Placental epithelial cell (primary cell): ENCODE measurements around a stretch of chr14.

- CAGE, long polyA plus RNA, result no peak
Observed at GRCh38 chr14:81423488-81424053, 23.4 kb upstream of the STON2 start.

GRCh38 chr14:81434015-81434921 lies 34.1 kb upstream of the STON2 start:
- CAGE, long polyA plus RNA, result no peak

DNA sequence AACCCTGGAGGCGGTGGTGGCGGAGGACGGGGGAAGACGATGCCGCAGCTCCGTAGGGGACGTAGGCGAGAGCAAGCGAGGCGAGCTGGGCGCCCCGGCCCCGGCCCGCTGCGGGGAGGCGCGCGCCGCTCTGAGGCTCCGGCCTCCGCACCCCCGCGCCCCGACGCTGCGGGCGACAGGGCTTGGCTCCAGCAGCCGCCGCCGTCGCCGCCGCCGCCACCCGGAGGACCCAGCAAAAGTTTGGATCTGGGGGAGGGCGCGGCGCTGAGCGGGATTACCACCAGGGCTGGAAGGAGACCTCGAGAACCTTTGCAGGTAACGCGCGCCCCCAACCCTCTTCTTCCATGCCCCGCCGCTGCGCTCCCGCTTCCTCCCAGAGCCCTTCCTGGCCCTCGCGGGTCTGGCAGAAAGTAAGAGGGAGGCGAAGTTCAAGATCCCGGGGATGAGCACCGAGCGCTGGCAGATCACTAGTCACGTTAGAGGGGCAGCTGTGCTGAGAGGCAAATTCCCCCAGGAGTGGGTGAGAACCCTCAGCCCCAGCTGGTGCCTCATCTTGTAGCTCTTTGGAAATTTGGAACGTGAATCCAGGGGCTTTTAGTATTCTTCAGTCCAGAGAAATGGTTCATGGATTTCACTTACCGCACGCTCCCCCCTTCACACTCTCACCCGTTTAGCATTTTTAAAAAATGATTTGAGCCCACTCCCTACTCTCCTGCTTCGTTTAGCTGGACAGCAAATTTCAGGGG lies 3.9 kb downstream of the FLRT2 start:
- CAGE, long polyA plus RNA, result no peak

GRCh38 chr14:88185702-88186120 lies 137.4 kb downstream of the KCNK10 start:
- CAGE, long polyA plus RNA, result no peak

DNA sequence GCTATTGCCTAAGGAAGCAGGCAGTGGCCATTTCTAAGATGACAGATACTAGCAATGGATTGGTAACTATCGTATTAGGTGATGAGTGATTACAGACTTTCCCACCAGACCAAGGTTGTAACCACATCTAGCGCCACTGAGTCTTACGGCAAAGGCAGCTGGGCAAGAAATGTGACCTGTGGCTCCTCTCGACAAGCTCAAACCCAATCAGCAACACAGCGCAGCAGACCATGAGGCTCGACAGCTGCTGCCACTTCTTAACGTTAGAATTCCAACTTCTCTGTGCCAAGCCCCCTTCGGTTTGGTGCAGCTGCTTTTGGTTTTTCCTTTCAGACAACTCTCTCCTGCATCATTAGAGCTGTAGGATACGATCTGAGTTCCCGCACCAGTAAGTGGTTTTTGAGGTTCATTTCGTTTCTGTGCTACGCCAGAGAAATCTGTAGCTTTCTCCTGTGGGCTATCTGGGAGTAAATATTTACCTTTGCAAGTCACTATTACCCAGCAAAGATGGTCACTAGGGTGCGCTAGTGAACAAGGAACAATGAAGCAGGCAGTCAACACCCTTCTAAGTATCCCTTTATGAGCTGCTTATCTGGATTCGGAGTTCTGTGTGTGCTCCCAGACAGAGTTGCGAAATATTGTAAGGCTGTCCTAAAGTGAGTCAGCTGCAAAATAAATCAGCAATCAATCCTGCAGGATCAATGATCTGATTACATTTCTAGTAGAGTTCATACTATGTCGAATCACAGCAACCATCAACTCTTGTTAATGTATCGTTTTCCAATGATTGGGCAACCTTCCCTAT lies 133.9 kb downstream of the KCNK10 start:
- CAGE, long polyA plus RNA, result no peak

DNA sequence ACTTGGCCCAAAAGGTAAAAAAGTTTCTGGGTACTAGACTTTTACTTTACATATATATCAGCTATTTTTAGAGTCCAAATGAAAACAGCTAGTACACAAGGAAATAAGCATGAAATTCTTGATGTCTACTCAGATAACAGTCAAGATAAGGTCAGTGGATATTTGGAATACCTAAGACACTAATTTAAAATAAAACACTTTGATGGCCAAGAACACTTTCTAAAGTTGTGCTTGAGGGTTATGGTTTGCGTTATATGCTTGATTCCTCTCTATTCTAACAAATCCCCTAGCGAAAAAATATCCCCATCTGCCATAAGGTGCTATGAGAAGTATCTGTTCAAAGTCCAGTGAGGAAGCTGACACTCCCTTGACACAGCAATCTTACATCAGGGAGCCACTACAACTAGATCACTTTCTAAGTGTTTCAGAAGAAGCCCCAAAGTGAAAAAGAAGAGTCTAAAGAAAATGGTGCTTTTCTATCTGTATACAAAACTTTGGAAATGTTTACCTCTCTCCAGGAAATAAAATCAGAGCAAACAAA lies 11.8 kb downstream of the PTPN21 start:
- CAGE, long polyA plus RNA, result no peak

DNA sequence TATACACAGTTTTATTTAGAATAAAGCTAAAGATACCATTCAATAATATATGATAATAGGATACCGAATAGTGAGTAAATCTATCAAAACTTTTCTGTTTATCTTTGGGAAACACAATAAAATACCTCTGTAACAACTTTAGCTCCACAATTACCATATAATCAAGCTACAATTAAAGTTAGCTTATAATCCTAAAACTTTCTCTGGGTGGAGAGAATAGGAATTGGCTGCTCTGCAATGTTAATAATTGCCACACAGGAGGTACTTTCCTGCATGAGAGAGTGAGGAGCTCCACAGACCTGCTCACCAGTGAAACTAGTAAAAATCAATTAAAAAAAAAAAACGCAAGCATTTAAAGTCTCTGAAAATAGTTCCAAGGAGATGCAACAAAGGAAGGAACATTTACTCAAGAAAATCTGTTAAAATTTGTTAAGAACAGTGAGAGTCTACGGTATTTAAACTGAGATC lies 110.6 kb downstream of the EML5 start:
- CAGE, long polyA plus RNA, result no peak

- CAGE, long polyA plus RNA, result no peak
Observed at GRCh38 chr14:88829091-88829717, 4.8 kb downstream of the TTC8 start.

DNA sequence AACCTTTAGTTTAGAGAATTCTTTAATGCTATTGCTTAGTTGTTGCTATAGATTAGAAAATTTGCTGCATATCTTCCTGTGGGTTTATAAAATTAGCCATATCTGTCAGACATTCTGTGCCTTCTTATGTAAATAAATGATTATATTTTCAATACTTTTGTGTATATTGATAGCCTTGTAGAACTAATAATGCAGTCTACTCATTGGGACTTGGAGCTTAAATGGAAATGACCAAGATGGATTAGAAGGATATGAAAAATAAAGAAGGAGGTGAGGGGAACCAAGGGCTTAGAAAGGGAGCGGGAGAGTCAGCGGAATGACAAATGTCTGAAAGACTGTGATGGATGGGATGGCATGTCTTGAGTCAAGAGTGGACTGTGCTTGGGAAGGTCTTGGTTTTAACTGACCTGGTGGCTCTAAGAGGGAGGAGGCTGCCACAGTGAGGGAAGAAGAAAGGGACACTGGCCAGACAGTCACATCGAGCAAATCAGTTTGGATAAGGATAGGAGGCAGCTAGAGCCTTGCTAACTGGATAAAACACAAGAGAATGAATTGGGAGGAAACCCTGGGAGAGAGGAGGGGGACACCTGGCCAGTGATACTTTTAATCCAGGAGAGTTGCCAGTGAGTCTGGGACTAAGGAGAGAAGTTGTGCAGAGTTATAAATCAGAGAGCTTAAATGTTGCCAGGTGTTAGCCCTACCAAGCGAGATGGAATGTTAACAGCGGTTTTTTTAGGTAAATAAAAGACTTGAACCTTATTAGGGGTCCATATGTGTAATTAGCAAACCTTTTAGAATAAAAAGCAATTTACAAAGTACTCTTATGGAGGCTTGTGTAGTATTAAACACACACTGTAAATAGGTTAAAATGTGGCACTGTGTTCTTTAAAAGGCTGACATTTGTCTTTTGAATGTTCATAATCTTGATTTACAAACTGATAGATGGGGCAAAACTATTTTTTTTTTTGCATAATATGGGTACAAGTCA lies 9.6 kb downstream of the TTC8 start:
- CAGE, long polyA plus RNA, result no peak

DNA sequence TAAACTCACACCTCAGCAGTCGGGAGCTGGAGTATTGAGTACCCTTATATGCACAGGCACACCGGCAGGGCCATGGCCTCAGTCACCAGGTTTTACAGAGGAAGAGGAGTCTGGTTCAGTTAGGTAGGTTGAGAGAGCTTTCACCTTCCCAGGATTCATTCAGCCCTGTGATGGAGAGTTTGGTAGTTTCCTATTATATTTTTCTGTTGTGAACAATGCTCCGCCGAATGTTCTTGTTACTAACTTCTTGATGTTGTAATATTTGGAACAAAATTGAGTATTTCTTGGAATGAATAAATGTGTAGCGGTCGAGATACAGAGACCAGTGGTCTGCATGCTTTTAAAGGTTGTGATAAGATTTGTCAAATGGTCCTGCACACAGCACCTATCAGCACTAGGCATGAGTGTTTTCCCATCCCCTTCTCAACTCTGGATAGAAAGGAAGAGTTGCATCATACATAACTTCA lies 123.6 kb downstream of the TTC8 start:
- CAGE, long polyA plus RNA, result no peak

- CAGE, long polyA plus RNA, result no peak
Observed at GRCh38 chr14:88978859-88979254, 154.4 kb downstream of the TTC8 start.

DNA sequence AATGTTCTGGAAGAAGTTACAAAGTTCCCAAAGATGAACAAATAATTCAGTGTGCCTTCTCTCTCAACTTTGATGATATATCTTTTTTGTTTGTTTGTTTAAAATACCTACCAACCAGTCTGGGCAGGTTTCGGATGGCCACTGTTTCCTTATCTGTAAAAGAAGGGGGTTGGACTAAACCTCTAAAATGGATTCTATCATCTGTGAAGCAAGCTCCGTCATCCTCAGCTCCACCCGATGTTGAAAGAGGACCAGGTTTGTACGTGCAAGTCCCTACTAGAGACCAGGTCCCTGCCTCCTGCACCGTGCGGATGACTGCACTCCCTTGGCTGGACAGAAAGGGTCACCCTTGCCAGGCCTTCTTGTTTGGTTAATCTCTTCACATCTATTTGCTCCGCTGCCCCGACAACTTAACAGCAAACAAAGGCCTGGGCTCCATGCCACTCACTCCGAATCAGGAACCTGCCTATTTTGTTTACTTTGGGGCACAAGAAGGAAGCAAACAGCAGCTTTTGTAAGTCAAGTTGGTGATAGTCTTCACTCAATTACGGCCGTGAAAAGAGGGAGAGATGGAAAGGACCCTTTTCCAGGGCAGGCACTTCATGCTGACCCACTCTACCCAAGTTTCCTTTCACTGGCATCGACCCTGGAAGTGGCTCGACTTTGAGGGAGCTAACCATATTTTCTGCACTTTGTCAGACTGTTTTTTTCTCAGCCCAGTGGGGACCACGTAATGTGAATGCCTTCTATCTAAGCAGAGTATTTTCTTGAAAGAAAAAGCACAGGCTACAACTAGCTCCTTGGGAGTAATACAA lies 202.8 kb downstream of the FOXN3 start:
- CAGE, long polyA plus RNA, result no peak

DNA sequence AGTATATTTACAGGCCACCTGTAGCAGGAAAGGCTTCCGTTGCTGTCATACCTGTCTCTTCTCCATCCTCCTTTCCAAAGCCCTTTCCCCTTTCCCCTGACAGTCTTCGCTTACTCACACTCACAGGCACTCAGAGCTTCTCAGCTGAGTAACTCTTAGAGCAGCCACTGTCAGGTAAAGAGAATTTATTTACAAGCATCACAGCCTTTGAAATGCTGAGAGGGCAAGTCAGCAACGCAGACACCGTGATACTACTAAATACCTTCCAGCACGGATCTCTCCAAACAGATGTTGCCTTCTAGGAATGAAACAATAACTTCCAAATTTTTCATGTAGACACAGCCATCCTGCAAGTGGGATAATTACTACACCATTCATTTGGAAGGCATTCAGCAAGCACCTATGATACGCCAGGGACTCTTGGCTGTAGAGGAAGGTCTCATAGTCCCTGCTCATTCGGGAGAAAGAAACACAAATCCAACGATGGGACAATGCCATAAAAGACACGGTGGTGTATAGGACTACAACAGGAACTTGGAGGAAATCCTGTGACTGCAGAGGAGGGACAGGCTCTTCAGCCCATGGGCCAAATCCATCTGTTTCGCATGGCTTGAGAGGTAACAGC lies 167.7 kb downstream of the FOXN3 start:
- CAGE, long polyA plus RNA, result no peak

- CAGE, long polyA plus RNA, result no peak
Observed at GRCh38 chr14:89293391-89293817, 123.6 kb downstream of the FOXN3 start.

GRCh38 chr14:89308378-89309028 lies 108.5 kb downstream of the FOXN3 start:
- CAGE, long polyA plus RNA, result no peak

DNA sequence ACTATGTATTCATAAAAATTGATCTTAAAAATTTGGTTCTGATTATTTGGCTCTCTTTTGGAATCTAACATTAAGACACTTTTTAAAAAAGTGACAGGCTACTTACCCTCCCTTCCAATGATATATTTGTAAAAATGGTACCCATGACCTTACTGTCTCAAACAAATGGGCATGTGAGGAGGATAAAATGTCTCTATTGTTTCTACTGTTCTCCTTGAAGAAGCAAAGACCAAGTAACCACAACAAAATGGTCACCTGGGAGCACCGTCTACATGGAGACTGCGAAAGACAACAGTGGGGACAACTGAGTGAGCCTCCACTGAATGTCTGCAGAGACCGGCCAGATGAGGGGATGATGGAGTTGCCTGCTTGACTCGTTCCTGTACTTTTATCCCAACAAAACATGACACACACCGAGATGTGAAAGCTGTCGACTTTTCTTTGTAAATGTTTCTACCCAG lies 67.0 kb downstream of the FOXN3 start:
- CAGE, long polyA plus RNA, result no peak

- CAGE, long polyA plus RNA, result no peak
Observed at GRCh38 chr14:89365556-89365908, 51.5 kb downstream of the FOXN3 start.

DNA sequence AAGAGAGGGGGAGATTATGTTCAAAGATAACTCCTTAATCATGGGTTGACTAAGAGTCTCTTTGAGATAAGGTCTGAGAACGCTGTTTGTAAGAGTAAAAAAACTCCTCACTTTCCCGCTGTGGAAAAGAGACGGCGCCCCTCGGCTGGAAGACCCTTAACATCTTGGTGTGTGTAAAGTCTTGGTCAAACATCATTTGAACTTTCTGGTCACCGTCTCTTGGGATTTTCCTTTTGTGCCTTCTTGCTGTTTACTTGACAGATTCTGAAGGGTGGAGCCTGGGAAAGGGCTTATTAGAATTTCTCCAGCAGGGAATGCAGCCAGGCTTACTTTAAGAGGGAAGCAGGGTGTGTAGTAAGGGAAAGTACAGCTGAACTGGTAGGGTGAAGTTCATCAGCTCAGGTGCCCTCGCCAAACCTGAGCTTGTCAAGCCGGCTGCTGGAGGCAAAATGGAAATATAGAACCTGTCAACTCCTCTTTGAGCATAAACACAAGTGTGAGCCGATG lies 5.5 kb upstream of the FOXN3 start:
- CAGE, long polyA plus RNA, result no peak

DNA sequence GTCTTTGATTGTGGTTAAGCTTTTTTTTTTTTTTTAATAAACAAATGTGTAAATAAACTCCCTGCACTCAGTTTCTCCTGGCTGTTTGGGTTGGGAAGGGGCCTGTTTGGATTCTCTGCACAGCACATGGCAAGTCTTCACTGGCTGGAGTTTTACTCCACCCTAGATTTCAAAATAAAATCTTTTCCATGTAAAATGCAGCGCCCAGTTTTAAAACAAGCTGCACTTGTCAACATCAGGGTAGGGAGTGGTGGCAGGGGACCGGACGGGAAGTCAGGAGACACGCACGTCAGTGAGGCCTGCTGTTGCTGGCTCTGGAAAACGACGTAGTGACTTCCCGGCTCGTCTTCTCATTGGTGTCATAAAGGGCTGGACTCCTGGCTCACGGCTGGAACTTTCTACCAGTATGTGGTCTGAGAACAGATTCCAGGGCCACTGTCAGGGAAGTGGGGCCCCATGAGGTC lies 64.1 kb upstream of the FOXN3 start:
- CAGE, long polyA plus RNA, result no peak

DNA sequence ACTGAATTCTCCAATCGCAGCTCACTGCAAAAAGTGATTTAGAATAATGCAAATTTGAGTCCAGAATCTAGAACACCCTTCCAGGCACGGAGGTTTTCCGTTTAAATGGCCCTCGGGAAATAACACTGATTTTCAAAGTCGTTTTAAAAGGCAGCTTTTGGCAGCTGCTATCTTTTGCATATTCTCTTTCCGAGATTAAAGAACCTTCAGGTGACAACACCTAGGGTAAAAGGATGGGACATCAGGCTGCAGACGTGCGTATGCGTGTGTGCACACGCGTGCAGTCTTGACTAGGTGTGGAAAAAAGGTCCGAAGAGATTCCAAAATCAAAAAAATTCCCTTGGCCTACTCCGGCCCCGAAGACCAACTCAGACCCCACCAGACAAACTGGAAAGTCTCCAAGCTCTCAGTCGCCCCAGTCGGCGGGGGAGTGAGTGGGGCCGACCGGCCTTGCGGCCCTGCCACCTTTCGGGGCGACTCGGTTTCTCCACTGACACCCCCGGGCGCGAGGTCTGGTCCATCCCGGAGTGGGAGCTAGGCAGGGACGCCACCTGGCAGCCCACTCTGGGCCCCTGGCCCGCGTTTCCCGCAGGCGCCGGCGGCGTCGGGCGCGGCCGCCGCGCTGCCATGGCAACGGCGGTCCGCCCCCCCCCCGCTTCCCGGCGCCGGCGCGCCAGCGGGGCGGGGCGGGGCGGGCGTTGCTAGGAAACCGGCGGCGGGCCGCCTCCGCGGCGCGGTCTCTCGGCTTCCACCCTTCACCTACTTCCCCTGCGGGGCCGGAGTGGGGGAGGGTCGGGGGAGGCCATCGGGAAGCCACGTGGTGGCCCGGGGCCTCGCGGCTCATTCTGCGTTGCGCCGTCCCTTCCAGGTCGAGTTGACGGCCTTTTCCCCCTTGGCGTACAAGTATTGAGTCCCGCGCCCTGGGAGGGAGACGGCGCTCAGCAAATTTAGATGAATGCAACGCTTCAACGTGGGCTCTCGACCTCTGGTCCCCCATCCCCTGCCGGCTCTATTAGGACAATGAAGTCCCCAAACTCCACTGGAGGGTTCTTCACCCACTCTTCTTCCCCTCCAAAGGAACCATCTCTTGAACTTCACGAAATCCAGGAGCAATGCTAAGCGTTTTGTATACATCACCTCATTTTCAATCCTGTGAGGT lies 253.1 kb downstream of the EFCAB11 start:
- CAGE, long polyA plus RNA, result no peak